ENCODE results near the genes NSG1, EVC2, TBC1D14 and CCDC96.

GRCh38 chr4:3954331-3955128 is 188.3 kb downstream of the ADRA2C start:
- RRBS, 2 experiments, result no CpG with 5 or more reads among the region's 30 CpGs

GRCh38 chr4:4107317-4107837 is 119.4 kb downstream of the OTOP1 start:
- RRBS, 2 experiments, result under 1 to 1% methylated on average over 14 of the region's 56 CpGs

DNA sequence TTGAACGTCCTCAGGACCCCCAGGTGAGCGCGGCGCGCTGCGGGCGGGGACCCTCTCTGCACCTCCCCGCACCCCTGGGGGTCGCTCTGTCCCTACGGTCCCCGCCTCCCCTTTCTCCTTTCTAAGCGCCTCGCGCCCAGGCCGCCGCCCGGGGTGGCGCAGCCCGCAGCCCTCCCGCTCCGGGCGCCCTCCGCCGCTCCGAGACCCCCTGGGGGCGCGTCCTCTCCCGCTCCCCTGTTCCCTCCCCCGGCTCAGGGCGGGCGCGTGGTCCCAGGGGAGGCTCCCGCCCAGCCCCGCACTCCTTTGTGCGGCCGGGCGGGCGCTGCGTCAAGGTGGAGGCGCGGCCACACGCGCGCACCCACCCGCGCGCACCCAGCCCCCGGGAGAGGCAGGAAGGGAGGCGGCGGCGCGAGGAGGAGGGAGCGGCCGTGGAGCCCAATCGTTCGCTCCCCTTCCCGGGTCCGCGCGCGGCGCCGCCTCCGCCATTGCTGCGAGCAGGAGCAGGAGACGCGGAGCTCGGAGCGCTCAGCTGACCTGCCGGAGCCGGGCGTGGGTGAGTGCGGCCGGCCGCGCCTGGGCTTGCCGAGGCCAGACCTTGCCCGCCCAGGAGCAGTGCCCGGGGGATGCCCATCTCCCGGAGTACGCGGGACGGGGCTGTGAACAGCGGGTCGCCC is at the start of gene NSG1:
TSS of gene NSG1 (plus strand) at position 482 of the 674 bp plus-strand sequence.
- RRBS, 2 experiments, result under 1 to 2% methylated on average over 61 of the region's 85 CpGs

- RRBS, 2 experiments, result no CpG with 5 or more reads among the region's 7 CpGs
Observed at GRCh38 chr4:4473777-4474143, 68.1 kb downstream of the STX18 start.

DNA sequence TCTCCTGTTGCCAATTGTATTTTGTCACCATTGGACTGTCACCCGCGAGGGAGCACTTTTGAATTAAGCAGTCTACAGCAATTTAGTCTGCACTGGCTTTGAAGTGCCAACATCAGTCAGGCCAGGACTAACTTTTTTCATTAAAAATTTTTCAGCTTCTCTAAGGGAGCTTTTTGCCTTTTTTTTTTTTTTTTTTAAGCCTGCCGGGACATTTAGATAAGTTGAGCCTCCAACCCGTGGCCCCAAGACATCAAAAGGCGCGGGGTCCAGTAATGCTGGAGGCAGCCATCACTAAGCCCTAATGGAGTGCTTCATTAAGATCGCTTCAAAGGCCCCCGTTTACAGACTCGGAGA is 98.2 kb upstream of the MSX1 start:
- RRBS, 2 experiments, result no CpG with 5 or more reads among the region's 9 CpGs

- RRBS, 2 experiments, result 25 to 28% methylated on average over 3 to 4 of the region's 44 CpGs
Observed at GRCh38 chr4:4860281-4861133, 1.0 kb downstream of the MSX1 start.

- RRBS, 2 experiments, result no CpG with 5 or more reads among the region's 7 CpGs
Observed at GRCh38 chr4:5665360-5665777, 43.0 kb downstream of the EVC2 start.

- RRBS, 2 experiments, result 86% methylated on average over 45 of the region's 89 CpGs
Observed at GRCh38 chr4:5708056-5709289, at the start of gene EVC2. Gene EVC2, minus strand, starts transcription at chr4:5708559.

GRCh38 chr4:5730600-5731535 is 19.9 kb downstream of the EVC start:
- RRBS, 2 experiments, result 83% methylated on average over 1 of the region's 21 CpGs; no CpG with 5 or more reads in 1 of the 2 experiments

GRCh38 chr4:6221721-6222216 is 21.4 kb upstream of the JAKMIP1 start:
- RRBS, 2 experiments, result 5 to 34% methylated on average over 4 to 6 of the region's 49 CpGs

GRCh38 chr4:6768178-6768821 is 14.2 kb upstream of the KIAA0232 start:
- RRBS, 2 experiments, result 100% methylated on average over 1 of the region's 10 CpGs; no CpG with 5 or more reads in 1 of the 2 experiments

DNA sequence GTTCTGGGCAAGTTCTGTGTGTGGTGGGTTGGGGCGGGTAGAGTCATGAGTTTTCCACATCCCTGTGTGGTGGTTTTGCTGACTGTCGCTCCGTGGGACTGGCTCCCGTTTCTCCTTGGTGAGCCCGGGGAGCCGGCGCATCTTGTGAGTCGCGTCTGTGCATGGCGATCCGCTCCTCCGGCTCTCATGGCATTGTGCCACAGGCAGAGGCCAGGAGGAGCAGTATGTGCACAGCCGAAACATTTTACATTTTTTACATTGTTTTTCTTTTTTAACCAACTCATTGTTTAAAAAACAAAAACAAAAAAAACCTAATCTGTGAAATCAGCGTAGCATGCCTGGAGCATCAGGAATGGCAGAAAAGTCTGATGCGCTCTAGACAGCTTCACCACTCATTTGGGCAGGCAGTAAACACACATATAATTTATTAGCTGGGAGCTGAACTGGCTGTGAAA is 27.6 kb upstream of the TBC1D14 start:
- RRBS, 2 experiments, result 88 to 94% methylated on average over 7 of the region's 15 CpGs

DNA sequence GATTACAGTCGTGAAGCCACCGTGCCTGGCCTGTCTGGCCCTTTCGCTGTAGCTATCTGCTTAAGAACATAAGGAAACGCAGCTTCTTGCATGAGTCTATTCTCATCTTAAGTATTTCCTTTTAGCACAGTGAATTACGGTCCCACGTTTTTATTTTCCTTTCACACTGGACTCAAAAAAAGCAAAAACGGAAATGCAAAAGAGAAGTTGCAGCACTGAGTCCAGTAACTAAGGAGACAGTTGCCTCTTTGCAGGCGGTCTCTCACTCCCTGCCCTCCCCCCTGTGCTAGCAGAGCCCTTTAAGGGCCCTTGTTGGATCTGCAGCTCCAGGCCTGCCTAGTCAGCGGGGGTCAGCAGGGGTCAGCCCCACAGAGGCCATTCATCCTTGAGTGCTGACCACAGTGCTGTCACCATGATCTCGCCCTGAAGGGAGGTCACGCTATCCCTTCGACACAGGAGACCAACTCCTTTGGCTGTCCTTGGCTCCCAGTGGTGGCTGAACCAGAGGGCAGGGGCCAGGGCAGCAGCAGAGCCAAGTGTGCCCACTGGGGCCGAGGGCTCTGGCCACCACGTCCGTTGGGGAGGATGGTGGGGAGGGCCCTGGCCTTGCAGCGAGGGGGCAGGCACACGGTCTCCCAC is 21.7 kb upstream of the TBC1D14 start:
- RRBS, 2 experiments, result no CpG with 5 or more reads among the region's 17 CpGs

DNA sequence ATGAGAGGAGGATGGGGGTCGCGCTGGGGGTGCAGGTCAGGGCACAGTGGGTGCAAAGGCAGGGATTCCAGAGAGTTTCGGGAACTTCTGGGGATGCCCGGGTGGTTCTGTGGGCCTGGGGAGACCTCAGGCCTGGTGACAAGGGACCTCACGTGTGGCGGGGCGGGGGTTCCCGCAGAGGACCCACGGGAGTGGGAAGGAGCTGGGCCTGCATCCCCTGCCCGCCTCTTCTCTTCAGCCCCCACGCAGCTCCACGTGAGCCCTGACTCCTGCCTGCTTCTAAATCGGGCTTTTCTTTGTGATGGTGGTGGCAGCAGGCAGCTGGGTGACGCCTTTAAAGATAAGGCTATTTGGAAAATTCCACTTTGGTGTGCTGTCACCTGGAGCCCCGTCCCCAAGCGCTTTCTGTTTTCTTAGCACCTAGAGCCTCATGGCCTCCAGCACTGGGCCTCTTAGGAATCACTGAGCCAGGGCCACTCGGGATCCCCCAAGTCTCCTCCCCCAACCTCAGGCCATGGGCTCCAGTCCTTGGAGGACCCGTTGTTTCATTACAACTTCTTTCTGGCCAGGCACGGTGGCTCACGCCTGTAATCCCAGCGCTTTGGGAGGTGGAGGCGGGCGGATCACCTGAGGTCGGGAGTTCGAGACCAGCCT is 7.1 kb upstream of the TBC1D14 start:
- RRBS, 2 experiments, result no CpG with 5 or more reads among the region's 25 CpGs

GRCh38 chr4:6909551-6910385 is at the start of gene TBC1D14:
Gene TBC1D14, plus strand, starts transcription at chr4:6909826.
- RRBS, 2 experiments, result under 1 to 1% methylated on average over 59 to 62 of the region's 128 CpGs

DNA sequence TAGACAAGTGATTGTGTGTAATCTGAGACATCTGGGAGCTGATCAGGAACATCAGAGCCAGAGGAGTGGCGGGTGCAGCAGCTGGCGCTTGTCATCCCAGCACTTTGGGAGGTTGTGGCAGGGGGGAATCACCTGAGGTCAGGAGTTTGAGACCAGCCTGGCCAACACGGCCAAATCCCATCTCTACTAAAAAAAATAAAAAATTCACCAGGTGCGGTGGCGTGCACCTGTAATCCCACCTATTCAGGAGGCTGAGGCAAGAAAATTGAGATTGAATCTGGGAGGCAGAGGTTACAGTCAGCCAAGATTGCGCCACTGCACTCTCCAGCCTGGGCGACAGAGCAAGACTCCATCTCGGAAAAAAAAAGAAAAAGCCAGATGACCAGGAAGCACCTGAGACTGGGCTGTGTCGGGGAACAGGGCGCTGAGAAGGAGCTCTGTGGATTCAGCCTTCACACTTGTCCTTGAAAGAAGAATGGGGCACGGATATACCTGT is 39.1 kb downstream of the CCDC96 start:
- RRBS, 2 experiments, result no CpG with 5 or more reads among the region's 11 CpGs

GRCh38 chr4:7021905-7022852 is 20.6 kb downstream of the CCDC96 start:
- RRBS, 2 experiments, result no CpG with 5 or more reads among the region's 15 CpGs

GRCh38 chr4:7034164-7035078 is 8.4 kb downstream of the CCDC96 start:
- RRBS, 2 experiments, result no CpG with 5 or more reads among the region's 26 CpGs

DNA sequence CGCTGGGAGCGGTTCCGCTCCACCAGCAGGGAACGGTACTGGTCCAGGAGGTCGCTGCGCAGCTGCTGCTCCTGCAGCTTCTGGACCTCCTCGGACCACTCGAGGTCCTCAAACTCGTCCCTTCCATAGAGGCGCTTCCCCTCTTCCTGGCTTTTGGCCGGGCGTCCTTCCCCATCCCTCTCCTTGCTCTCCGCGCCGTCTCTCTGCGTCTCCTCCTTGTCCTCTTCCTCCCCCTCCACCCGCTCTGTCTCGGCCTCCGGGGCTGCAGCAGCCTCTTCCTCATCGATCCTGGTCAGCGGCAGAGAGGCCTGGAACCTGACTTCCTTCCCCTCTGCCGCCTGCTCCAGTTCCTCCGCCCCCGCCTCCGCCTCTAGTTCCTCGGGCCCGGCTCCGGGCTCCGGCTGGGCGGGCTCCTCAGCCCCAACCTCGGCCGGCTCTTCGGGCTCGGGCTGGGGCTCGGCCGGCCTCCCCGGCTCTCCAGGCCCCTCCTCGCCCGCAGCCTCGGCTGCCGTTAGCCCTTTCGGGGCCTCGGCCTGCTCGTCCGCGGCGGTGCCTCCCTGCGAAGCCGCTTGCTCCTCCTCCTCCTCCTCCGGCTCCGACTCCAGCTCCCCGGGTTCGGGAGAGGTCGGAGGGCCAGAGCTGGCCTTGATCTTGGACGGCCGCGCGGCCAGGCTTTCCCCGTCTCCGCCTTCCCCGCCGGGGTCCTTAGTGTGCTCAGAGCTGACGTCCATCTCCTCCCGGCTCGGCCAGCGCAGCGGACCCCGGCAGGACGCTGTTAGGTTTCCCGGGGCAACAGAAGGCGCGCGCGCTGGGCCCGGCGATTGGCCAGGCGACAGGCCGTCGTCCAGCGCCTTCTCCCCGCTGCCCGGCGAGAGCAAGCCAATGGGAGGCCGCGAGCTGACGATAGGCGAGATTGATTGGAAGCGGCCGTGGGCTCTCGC is at the start of gene CCDC96:
TSS of gene CCDC96 (minus strand) at position 794 of the 941 bp plus-strand sequence.
- RRBS, 2 experiments, result 3% methylated on average over 29 of the region's 90 CpGs

- RRBS, 2 experiments, result no CpG with 5 or more reads among the region's 4 CpGs
Observed at GRCh38 chr4:7058669-7059337, 9.1 kb downstream of the GRPEL1 start.